Epidermal melanocyte (primary cell): ENCODE results near the genes FILIP1 and MYO6.

DNA sequence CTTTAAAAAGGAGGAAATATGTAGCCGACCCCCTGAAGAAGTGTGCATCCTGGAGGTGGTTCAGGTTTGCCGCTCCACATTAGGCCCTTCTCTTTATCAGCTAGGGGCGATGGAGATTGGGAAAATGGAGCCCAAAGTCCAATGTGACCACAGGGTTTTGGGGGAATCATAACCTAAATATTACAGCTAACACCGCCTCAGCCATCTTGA lies 1.2 kb downstream of the OGFRL1 start:
- RRBS: no CpG with 5 or more reads among the region's 4 CpGs

- RRBS: no CpG with 5 or more reads among the region's 4 CpGs
Observed at GRCh38 chr6:71290445-71291693, 2.3 kb downstream of the OGFRL1 start.

DNA sequence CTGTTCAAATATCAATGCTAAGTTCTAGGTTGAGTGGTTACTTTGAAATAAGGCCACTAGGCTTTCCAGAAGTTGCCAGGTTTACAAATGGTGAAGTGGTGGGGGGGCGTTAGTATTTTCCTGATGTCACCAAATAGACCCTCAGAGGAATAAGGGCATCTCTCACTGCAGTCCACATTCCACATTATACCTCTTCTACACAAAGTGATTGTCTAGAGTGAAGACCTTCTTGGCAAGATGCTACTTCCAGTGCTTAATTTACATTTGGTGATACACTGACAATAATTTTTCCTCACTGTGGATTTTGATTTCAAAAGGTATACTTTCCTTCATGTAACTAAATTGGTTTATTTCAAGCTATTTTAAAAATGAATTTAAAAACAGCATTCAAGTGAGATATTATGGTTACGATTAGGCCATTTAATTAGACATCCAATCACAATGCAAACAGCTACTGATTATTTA lies 129.3 kb downstream of the OGFRL1 start:
- RRBS: no CpG with 5 or more reads among the region's 2 CpGs

DNA sequence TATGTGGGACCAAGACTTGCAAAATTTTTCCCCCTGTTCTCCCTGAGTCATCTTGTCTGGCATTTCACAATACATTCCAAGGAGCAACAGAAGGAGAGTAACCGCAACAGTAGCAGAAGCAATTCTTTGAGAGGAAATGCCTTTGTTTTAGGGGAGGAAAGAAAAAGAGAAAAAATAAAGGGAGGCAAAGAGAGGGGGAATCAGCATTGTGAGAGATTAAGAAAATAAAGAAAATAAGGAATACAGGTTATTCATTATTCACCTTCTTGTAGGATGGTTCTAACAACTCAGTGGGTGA lies 599.0 kb downstream of the COL12A1 start:
- RRBS: no CpG with 5 or more reads among the region's 1 CpG

DNA sequence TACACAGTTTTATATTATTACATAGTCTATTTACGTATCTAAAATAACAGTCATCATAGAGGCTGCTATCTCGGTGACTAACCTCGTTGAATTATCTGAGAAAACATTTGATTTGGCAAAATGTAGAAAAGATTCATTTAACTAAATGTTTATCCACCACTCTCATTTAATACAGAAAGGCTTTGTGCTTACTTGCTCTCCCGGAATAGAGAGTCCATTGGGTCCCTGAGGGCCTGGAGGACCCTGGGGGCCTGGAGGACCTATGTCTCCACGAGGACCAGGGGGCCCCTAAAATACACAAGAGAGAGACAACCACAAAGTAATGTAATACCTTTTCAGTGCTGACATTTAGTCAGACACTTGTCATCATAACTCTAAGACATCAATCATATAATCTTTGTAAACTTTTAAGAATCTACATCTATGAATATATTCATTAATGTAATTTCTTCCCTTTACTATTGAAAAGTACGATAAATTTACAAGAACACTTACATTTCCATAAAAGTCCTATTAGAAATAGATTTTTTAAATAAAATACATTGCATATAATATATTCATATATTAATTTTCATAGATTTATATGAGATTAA lies 103.4 kb downstream of the COL12A1 start:
- RRBS: no CpG with 5 or more reads among the region's 6 CpGs

DNA sequence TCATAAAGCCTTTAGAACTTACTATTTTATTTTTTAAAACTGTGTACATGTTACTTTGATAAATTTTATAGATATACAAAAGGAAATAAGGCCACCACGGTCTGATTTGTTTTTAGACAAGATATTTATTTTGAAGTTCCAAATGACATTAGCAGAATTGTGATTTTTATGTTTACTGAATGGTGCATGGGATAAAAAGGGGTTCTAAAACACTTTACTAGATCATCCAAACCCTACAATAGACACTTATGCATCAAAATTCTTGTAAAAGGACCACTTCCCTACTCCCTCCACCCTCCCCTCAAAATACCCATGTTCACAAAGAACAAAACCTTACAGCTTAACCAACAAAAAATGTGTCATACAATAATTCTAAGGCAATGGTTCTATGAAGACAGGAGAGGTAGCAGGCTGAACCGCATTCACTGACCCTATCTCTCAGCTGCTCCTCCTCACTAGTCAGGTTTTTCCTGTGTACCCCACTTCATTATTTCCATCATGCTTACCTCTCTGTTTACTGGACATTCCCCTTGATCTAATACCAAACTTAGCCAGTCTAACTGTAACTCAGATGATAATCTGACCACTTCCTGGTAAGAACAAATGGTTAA lies 9.3 kb upstream of the COX7A2 start:
- RRBS: no CpG with 5 or more reads among the region's 2 CpGs

DNA sequence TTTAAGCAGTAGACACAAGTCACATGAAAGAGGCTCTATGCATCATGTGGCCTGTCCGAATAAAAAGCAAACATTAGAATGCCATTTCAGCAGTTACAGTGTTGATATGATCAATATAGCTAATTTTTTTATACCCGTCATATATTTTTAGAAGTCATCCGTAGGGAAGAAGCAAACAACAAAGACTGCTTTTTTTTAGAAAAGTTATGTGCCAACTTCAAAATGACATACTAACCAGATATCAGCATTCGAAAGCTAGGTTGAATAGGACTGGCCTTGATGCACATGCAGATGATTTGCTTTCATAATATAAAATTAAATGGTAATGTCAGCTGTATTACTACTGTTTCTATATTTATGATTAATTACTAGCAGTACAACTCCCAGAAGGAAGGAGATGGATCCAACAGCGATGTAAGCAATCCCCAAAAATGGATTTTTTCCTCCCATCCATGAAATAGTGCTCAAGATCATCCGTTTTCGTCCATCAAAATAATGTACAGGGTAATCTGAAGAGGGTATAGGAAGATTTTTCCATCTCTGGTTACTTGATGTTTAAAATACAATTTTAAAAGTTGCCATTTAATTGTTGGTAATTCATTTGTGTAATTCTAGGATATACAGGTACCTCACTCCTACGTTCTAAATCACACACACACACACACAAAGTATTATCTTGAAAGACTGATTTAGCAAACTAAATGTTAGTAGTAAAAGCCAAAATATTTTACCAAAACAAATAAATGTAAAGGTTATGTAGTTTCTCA lies 12.4 kb upstream of the COX7A2 start:
- RRBS: no CpG with 5 or more reads among the region's 8 CpGs

GRCh38 chr6:75268083-75268455 lies 16.5 kb downstream of the TMEM30A start:
- RRBS: no CpG with 5 or more reads among the region's 2 CpGs

DNA sequence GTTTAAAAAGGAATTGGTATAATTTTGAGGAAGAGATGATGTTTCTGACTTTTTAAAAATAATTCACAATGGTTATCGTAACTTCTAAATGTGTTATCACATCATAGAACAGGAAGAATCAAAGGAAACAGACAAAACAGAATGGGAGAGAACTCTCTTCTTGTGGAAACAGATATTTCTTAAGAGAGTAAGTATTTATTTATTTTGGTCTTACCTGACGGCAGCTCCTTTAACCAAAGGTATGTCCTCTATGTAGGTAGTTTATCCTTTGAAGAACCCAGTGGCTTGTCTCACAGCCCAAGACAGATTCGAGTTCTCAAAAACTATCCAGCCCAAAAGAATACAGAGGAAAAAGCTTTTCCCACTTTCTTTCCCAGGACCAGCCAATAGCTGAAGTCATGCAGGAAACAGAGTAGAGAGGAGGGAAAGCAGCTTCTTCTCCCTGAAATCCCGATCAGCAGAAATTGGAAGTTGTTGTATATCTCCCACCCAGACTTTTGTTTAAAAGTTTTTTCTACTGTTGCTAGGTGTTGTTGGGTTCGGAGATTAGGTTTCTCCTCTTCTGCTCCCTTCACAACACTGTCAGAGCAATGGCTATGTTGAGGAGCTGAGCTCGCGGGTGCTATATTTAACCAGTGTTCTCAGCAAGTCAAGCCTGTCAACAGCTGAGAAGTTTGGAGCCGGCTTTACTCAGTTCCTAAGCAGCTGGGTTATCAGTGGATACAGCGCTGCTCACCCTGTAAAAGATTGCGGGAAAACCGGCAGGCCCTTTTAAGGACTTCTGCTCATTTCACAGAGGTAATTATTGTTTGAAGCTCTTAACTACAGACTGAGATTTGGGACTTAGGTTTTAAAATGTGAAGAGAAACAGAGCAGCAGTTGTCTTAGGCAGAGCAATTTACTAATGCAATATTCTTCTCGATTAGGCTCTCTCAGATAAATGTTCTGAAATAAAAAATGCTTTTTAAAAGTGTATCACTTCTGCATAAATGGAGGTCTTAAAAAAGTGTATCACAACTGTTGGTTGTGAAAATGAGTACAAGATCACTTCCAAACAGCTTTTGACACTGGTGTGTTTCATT lies at the start of gene FILIP1:
Gene FILIP1, minus strand, starts transcription at position 601 of the 1,082 bp plus-strand sequence.
- RRBS: 44% methylated on average over 4 of the region's 12 CpGs

GRCh38 chr6:75748836-75749499 lies at the start of gene MYO6:
Gene MYO6 (plus strand): TSS chr6:75749239.
- RRBS: 4% methylated on average over 40 of the region's 82 CpGs

- RRBS: no CpG with 5 or more reads among the region's 14 CpGs
Observed at GRCh38 chr6:76876144-76876730, 587.1 kb downstream of the HTR1B start.

DNA sequence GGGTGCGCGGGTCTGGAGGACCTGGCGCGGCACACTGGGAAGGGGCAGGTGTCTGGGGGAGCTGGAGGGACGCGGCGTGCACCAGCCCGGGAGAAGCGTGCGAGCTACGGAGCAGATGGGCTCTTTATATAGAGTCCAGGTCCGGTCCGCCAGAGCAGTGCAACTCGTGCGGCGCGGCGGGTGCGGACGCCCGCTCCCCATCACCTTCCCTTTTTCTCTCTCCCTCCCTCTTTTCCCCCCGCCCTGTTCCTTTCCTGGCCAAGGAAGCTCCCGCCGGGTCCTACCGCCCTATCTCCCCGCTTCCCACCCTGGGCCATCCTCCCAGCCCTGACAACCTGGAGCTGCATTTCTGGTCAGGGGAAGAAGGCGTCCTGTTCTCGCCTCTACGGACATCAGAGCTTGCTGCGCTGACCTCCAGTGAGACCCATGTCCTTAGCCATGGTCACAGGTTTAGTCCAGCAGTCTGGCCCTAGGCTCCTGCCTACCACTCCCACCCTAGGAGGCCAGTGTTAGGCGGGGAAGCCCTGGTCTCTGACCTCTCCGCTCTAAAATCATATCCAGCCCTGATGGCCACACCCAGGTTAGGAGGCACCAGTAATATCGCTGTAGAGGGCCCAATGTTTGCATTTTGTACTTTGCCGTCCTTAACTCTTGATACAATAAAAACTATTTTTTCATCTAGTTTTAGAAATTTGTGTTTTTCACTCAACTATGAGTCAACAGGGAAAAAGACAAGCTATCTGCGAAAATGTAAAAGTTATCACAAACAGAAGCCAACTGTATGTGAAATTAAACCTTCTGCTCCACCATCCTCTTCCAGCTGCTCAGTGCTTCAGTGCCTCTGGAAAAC lies 1.1 kb upstream of the HTR1B start:
- RRBS: no CpG with 5 or more reads among the region's 35 CpGs

GRCh38 chr6:78628889-78630249 lies 238.0 kb upstream of the IRAK1BP1 start:
- RRBS: 72% methylated on average over 2 of the region's 54 CpGs

- RRBS: no CpG with 5 or more reads among the region's 1 CpG
Observed at GRCh38 chr6:79025440-79025796, 52.6 kb downstream of the PHIP start.

- RRBS: no CpG with 5 or more reads among the region's 2 CpGs
Observed at GRCh38 chr6:79025797-79026404, 52.2 kb downstream of the PHIP start.

DNA sequence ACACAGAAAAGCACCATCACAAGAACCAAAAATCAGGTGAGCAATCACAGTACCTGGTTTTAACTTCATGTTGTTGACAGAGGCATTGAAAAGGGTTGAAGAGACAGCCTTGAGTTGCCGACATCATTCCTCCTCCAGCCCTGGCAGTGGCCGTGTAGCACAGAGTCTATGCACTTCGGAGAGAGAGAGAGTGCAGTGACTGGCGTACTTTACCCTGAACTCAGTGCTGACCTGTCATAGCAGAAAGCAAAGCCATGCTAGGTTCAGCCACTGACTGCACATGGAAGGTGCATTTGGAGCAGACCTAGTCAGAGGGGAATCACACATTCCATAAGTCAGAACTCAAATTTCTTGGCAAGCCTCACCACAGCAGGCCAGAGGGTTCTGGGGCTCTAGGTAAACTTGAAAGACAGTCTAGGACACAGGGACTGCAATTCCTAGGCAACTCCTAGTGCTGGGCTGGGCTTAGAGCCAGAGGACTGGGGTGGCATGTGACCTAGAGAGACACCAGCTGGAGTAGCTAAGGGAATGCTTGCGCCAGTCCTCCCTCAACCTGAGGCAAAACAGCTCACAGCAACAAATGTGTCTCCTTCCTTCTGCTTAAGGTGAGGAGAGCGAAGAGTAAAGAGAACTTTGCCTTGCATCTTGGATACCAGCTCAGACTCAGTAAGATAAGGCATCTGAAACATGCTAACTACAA lies 69.1 kb downstream of the ELOVL4 start:
- RRBS: no CpG with 5 or more reads among the region's 6 CpGs

DNA sequence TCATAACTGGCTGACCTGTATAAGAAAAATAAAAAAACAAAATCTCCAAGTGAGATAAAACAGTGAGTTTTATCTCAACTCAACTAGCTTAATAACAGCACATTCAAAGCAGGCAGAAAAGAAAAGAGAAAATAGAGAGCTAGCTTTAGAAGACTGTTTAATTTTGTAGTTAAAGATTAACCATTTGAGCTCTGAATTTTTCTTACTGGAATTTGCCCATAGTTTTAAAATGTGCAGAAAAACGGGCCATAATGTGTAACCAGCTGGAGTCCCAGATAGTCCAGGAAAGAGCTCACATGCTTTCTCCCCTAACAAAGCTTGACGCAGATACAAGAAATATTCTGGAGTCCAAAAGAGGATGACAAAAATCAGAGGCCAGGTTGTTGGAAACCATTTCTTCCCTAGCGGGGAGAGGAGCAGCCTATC lies 15.9 kb downstream of the TTK start:
- RRBS: no CpG with 5 or more reads among the region's 3 CpGs

- RRBS: no CpG with 5 or more reads among the region's 4 CpGs
Observed at GRCh38 chr6:80163508-80164364, 57.3 kb downstream of the BCKDHB start.

GRCh38 chr6:80358159-80358789 lies 251.8 kb downstream of the BCKDHB start:
- RRBS: no CpG with 5 or more reads among the region's 6 CpGs